HEK293 (cell line): ENCODE measurements around a stretch of chr12.

DNA sequence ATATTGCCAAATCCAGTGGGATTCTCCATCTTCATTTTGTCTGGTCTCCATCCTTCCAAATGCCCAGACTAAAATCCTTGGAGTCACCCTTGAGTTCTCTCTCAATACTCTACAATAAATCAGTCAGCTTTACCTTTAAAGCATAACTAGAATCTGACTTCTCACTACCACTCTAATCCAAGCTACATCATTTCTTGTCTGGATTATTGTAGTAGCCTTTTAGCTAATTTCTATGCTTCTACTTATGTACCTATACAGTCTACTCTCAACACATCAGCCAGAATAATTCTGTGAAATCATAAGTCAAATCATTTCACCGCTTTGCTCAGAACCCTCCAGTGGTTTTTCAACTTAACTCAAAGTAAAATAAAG lies 105.0 kb downstream of the EEA1 start:
- PRO-cap: no peak
- RRBS, 2 experiments: no CpG with 5 or more reads among the region's 1 CpG

DNA sequence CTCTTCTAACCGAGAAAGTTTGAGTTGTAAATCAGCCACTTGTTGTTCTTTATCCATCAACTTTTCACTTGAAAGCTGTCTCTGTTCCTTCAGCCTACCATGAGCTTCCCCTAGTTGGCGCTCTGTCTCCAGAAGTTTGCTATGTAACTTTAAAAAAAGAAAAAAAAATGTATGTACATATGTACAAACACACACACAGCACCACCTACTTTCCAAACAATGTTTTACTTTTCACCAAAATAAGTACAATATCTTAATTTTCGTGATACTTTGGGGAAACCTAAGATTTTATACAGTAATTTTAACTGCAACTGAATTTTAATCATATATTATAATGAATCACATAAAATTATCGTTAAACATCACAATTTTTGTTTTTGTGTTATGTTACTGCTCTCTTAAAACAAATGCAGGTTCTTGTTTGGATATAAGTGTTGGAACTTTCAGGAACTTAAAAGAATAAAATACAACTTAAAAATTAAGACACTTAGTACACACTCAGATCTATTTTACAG lies 101.1 kb downstream of the EEA1 start:
- PRO-cap: no peak
- RRBS, 2 experiments: no CpG with 5 or more reads among the region's 4 CpGs

GRCh38 chr12:92852061-92852450 lies 77.0 kb downstream of the EEA1 start:
- PRO-cap: no peak
- RRBS, 2 experiments: no CpG with 5 or more reads among the region's 3 CpGs

DNA sequence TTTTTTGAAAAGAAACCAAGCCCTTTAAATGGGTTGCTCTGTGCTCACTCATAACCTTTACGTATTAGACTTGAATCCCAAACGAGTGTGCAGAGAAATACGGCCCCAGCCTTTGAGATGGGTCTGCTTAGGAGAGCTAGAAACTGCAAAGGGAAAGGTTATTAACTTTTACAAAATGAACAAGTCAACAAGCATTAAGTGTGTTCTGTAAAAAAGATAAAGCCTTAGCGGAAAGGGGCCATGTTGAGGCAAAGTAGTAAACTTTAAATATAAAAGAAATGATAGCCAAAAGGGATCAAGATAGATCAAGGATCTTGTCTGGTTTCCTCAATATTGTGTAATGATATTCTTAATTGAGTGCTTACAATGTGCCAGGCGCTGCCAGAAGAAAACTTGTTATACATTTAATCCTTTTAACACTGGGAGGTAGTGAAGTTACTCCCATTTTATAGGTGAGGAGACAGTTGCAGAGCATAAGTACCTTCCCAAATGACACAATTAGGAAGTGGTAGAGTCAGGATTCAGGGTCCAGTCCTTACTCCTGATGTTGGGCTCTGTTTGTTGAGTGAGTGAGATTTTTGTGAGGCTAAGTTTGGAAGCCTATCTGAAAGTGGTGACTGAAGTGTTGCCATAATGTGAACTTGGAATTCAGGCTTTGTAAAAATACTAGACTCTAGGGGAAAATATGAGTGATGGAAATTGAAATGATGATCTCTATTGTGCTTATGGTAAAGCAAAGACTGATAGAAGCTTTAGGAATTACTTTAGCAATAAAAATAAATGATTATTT lies 2.1 kb downstream of the NUDT4 start:
- PRO-cap: no peak
- RRBS, 2 experiments: no CpG with 5 or more reads among the region's 5 CpGs

DNA sequence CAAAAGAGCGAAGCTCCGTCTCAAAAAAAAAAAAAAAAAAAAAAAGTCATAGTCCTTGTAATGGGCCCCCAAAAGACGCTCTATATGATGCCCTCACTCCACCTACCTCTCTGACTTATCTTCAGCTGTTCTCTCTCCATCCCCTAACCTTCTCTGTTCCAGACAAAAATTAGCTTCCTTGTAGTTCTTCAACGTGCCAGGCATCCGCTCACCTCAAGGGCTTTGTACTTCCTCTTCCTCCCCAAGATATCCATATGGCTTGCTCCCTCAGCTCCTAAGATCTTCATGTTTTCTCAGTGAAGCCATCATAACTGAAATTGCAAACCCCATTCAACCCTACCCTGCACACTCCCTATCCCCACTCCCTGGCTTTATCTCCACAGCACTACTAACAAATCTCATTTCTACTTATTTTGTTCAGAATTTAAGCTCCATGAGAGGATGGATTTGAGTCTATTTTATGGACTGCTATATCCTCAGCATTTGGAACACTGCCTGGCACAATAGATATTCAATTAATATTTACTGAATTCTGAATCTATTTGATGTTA lies 27.2 kb downstream of the UBE2N start:
- PRO-cap: no peak
- RRBS, 2 experiments: no CpG with 5 or more reads among the region's 5 CpGs

GRCh38 chr12:93416012-93416572 lies 25.7 kb downstream of the UBE2N start:
- PRO-cap: no peak
- RRBS, 2 experiments: no CpG with 5 or more reads among the region's 4 CpGs

GRCh38 chr12:93447503-93448180 lies 5.9 kb upstream of the UBE2N start:
- PRO-cap: no peak
- RRBS, 2 experiments: no CpG with 5 or more reads among the region's 4 CpGs

GRCh38 chr12:93563598-93564155 lies 8.8 kb upstream of the SOCS2 start:
- PRO-cap: no peak
- RRBS, 2 experiments: no CpG with 5 or more reads among the region's 4 CpGs

GRCh38 chr12:93574229-93575305 lies 2.1 kb downstream of the SOCS2 start:
- PRO-cap: no peak
- RRBS, 2 experiments: 93 to 98% methylated on average over 4 of the region's 16 CpGs

GRCh38 chr12:93714407-93715015 lies 37.3 kb downstream of the CRADD start:
- PRO-cap: no peak
- RRBS, 2 experiments: no CpG with 5 or more reads among the region's 7 CpGs

DNA sequence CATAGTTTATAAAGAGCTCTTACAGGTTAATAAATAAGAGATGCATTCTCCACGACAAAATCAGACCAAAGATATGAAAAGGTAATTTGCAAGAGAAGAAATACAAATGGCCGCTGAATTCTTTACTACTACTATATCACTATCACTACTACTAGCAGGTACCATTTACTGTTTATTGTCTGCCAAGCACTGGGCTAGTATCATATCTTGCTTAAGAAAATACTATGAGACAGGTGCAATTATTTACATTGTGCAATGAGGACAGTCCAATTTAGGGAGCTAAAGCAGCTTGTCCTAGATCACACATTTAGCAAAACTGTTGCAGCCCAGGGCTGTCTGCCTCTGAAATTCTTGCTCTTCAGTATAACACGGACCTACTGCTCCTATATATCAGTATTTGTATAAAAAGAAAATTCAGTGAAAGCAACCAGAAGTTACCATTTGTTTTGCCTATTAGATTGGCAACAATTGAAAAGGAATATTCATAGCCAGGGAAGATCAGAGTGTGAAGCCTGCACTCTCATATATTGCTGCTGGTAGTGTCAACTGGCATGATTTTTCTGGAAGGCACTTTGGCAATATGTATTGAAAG lies 52.8 kb downstream of the CRADD start:
- PRO-cap: no peak
- RRBS, 2 experiments: no CpG with 5 or more reads among the region's 3 CpGs

- PRO-cap: no peak
- RRBS, 2 experiments: no CpG with 5 or more reads among the region's 3 CpGs
Observed at GRCh38 chr12:93737687-93737939, 60.4 kb downstream of the CRADD start.

DNA sequence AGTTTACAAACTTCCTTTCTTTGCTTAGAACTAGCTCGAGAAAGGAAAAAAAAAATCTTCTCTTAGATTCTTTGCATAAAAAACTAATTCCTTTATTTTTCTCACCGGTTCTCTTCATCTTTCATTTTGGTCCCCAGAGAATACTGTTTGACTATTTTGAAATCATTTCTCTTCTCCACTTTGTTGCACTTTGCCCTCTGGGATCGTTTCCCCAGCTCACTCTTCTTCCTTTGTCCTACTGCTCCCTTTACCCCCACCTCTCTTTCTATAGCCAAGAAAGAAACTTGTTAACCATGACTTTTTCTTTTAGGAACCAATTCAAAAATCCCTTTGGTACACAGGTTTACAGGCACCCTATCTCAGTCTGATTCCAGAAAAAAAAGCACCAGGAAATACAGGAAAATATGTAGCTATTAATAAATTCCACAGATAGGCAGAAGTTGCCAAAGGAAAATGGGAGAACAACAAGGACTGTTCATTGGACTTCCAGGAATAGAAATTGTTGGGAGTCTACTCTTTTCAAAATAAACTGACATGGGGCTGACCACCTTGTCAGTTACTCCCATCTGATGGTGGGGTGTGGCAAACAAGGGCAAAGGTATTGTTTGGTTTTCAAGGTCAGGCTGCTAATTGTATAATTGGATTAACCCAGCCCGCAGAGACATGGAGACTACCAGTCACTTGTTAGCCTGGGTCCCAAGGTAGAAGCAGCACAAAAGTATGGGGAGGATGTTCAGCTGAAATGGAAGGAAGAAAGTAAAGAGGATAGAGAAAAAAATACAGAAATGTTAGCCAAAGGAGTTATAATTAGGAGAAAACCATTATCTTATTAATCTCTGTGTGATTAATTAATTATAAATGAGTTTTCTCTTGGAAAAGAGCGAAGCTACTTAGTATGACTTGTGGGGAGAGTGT lies 82.5 kb downstream of the CRADD start:
- PRO-cap: no peak
- RRBS, 2 experiments: no CpG with 5 or more reads among the region's 5 CpGs

DNA sequence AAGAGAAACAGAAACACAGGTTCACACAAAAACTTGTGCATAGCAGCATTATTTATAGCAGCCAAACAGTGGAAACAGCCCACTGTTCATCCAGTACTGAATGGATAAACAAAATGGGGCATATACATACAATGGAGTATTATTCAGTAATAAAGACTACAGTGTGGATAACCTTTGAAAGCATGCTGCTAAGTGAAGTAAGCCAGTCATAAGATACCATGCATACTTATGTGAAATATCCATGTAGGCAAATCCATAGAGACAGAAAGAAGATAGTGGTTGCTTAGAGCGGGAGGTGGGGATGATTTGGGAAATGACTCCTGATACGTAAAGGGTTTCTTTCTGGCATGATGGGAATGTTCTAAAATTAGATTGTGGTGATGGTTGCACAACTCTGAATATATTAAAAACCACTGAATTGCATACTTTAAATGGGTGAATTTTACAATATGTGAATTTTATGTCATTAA lies 99.4 kb downstream of the CRADD start:
- PRO-cap: no peak
- RRBS, 2 experiments: no CpG with 5 or more reads among the region's 2 CpGs

DNA sequence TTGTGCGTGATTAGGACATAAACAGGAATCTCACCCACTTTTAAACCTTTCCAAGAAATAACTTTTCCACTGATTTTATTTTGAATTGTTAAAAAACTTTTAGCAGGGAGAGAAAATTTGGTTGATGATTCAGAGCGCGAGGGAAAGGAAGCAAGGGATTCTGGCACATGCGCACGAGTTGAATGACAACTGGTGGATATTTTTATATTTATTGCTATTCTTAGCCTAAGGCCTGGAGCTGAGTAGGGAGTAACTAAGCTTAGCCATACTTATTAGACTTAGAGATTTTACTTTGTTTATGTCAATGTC lies 101.0 kb downstream of the CRADD start:
- PRO-cap: no peak
- RRBS, 2 experiments: no CpG with 5 or more reads among the region's 5 CpGs

GRCh38 chr12:93803294-93804005 lies 126.3 kb downstream of the CRADD start:
- PRO-cap: no peak
- RRBS, 2 experiments: no CpG with 5 or more reads among the region's 7 CpGs

DNA sequence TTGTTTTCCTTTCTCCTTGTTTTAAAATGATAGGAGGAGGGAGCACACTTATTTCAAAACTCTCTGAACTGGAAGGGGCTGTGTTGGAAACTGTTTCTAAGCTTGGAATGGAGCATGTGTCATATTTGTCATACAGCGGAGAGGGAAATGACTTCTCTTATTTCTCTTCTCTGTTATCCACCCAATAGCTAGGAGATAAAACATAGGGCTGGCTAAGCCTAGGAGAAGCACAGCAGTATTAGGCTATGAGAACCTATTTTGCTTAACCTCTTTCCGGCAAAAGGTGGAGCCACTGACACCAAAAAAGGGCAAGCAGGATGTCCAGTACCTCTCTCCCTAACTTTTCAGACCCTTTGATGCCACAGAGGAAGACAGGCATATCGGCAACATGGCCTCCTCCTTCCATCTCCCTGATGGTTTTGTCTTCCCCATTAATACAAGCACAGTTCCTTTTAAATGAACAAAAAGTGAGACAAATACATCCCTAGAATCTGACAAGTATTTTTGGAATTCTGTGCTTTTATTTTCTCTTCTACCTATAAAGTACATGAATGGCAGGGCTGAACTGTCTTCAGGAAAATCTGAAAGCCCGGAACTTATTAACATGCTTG lies 148.4 kb downstream of the CRADD start:
- PRO-cap: no peak
- RRBS, 2 experiments: no CpG with 5 or more reads among the region's 4 CpGs

DNA sequence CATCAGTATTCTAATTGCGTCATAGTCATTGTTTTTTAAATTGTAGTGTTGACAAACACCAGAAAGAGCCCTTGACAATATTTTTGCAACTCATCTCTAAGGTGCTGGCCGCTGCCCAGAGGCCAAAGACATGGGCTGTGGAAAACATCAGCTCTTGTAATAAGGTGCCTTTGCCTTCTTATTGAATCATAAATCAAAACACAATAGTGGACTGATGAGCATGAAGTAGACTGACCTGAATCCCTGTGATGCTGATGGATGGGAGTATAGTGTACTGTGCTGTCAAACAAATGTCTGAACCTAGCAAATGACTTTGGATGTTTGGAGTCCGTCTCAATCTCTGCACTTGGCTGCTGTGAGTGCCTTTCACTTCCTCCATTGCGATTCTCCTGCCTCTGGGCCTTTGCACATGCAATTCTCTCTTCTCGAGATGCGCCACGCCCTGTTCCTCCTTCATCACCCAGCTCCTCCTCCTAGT lies 171.1 kb downstream of the CRADD start:
- PRO-cap: no peak
- RRBS, 2 experiments: no CpG with 5 or more reads among the region's 7 CpGs

DNA sequence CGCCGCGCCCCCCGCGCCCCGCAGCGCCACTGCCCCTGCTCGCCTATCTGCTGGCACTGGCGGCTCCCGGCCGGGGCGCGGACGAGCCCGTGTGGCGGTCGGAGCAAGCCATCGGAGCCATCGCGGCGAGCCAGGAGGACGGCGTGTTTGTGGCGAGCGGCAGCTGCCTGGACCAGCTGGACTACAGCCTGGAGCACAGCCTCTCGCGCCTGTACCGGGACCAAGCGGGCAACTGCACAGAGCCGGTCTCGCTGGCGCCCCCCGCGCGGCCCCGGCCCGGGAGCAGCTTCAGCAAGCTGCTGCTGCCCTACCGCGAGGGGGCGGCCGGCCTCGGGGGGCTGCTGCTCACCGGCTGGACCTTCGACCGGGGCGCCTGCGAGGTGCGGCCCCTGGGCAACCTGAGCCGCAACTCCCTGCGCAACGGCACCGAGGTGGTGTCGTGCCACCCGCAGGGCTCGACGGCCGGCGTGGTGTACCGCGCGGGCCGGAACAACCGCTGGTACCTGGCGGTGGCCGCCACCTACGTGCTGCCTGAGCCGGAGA lies 691 bp downstream of the PLXNC1 start:
- PRO-cap: bidirectional peak, plus-strand start at position 196 of the sequence, minus-strand start outside the sequence
- RRBS, 2 experiments: 9 to 11% methylated on average over 29 of the region's 67 CpGs

- PRO-cap: no peak
- RRBS, 2 experiments: no CpG with 5 or more reads among the region's 8 CpGs
Observed at GRCh38 chr12:94304917-94305756, 154.5 kb downstream of the CEP83 start.